LHCN-M2 (cell line): ENCODE measurements around a stretch of chr11.

- RAMPAGE, long total RNA: no peak
These were observed 873 bp upstream of the ESAM start for GRCh38 chr11:124762713-124763612.

DNA sequence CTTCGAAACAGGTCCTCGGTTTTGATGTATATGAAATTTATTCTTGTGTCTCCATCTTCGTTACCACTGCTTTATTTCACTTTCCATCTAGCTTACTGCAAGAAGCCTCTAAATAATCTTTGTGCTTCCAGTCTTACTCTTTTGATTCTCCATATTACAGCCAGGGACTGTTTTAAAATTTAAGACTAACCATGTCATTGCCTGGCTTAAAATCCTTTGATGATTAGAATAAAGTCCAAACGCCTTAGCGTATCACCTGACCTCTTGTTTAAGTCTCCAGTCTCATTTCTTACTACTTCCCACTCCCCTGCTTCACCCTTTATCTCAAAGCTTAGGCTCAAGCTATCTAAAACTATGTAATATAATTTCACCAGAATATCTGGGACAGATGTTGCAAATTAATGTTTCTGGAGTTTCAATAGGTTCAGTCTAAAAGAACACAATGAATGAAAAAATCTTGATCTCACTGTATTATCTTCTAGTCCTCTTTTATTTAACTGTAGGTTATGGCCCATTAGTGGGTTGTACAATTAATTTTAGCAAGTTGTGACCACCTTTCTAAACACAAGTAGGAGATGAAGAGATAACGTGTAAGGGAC lies 9.6 kb downstream of the MSANTD2 start:
- RAMPAGE, long total RNA: no peak

DNA sequence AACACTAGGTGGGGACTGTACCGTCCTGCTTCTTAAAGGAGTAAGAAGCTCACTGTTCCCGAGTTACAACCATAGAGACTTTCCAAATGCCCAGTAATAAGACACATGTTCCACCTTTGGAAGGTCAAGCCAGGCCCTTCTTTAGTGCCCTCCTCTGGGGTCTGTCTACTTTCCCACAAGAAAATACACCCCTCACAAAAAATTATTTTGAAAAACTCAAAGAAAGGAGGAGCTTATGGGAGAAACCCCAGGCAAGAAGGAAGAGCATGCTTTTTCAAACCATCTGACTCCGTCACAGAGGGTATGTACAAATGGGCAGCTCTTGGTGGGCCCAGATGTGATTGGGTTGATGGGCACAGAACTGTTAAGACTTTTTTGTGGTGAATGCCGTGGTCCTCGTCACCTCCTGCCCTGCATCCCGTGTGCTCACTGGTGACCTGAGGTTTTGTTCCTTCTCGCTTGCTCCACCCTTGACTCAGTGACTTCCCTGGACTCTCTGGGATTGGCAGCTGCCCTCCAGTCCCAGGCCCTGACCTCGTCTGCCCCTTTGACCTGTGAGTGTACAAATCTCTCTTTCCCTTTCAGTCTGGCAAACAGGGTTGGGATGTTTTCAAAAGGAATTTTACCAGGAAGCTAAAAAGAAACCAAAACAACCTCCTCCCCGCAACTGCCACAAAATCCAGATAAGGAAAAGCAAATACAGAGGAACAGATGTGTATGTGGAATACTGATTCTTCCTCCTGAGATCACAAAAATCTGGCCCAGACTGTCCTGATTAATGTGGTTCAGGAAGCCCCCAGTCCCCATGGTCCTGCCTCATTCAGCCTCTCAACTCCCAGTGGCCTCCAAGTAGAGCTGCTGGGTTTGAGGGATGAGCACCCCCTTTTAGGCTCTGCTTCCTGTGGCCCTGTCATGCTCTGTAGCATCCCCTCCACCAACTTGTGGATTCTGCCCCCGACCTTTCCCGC lies 15.4 kb downstream of the ROBO4 start:
- RAMPAGE, long total RNA: no peak

DNA sequence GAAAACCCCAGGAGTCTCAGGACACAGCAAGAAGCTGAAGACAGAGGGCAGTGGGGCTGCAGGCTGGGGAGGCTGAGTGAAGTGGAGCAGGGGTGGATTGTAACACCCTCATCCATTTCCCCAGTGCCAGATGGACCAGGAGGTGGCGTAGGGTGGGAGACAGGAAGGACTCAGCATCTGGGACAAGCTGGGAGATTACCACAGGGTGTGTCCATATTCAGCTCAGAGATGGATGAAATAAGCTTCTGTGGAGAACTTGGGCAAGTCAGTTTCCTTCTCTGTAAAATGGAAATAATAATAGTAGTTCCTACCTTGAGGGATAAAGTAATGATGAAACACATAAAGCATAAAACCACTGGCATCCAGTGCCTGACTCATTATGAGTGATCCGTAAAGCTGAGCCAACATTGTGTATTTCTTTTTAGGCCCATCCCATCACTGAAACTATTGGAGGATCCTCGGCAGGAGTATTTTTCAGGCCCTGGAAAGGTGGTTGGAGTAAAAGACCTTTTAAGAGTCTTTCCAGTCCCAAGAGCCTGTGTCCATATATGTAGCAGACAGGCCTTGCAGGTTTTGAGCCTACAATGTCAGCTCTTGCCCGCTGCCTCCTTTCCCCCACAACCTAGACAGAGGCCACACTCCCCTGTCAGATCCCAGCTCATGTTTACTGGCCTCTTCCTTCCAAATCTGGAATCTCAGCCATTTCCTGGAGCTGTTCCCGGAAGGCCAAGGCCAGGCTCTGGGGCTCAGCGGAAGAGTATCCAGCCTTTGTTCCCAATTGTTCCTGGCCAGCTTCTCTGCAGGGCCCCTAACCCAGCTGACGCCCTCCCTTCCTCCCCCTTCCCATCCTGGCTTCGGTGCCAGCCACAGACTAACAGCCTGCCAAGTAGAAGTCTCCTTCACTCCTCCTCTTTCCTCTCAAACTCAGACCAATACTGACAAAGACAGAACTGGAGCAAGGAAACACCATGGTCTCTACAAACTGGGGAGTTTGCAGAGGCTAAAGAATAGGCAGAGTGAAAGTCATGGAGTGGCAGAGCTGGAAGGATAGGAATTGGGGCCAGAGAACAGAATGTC lies 872 bp upstream of the ROBO4 start:
- RAMPAGE, long total RNA: no peak

DNA sequence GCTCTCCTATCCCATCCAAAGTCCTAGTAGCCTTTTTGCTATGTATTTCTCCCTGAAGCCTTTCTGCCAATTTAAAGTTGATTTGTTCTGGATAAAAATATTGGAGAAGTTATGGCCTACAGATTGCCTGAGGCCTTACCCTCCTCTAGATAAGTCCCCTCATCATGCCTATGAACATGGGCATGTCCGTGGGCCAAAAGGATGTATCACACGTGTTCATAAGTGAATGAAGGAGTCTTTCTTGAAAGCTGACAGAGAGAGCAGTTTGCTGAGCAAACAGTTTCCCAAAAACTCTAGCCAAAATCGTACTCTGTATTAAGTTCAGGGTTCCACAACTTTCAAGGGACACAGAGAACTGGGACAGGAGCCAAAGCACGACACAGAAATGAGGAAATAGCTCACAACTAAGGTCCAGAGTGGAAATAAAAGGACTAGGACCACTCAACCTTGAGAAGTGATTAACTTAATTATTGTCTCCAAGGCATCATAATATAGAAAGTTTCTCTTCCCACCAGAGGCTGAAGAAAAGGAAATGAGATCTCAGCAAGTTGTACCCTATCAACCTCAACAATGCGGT lies 6.6 kb downstream of the HEPACAM start:
- RAMPAGE, long total RNA: no peak

GRCh38 chr11:125169923-125171209 lies 5.8 kb downstream of the PKNOX2 start:
- RAMPAGE, long total RNA: no peak

DNA sequence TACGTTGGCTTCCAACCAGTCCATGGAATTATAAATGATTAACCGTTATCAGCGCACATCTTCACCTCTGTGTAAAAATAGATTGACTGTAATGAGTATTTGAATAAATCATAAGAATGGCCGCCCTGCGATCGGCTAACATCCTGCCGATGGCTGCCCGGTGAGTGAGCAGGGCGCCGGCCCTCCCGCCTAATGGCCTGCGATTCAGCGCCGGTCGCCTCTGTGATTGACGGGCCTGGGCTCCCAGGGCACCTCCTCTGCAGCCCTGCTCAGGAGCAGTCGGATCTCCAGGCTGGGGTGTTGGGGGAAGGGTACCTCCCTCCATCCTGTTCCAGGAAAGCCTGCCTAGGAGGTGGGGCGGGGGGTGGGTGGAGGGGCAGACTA lies 71.5 kb downstream of the PKNOX2 start:
- RAMPAGE, long total RNA: no peak

- RAMPAGE, long total RNA: no peak
These were observed 98.7 kb downstream of the PKNOX2 start for GRCh38 chr11:125262877-125263926.

- RAMPAGE, long total RNA: no peak
These were observed 110.7 kb downstream of the FEZ1 start for GRCh38 chr11:125385312-125385733.

DNA sequence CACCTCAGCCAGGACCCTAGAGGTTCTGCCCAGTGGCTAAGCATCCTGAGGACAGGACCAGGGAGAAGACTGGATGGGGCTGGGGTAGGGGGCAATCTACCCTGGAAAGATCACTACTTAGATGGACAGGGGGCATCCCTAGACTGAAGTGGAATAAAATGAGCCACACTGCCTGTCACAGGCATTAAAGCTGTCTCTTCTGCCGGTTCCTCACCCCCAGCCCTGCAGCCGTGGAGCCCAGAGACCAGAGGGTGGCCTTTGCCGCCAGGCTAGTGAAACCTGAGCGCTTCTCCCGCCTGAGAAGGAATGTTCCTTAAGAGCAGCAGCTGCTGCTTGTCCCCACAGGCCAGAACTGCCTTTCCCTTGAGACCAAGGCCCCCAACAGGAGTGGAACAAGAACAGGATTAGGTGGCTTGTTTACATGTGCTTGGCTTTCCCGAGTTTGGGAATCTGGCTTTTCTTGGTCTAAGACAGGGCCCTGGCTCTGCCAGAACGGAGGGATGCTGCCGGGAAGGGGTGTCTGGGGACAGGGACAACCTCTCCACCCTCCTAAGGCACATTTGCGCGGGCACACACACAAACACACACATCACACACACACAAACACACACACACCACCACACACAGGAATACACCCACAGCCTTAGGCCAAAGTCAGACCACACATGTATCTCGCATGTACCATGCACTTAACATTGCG lies 91.9 kb downstream of the FEZ1 start:
- RAMPAGE, long total RNA: no peak

GRCh38 chr11:125457691-125458401 lies 38.2 kb downstream of the FEZ1 start:
- RAMPAGE, long total RNA: no peak

- RAMPAGE, long total RNA: no peak
These were observed 169 bp upstream of the VSIG10L2 start for GRCh38 chr11:125945722-125946028.

GRCh38 chr11:125957127-125957762 lies 11.4 kb downstream of the VSIG10L2 start:
- RAMPAGE, long total RNA: no peak

GRCh38 chr11:125959782-125960760 lies 14.2 kb downstream of the VSIG10L2 start:
- RAMPAGE, long total RNA: no peak

- RAMPAGE, long total RNA: no peak
These were observed 13.5 kb downstream of the CDON start for GRCh38 chr11:126049201-126049623.

- RAMPAGE, long total RNA: no peak
These were observed 3.4 kb downstream of the CDON start for GRCh38 chr11:126059269-126059646.

DNA sequence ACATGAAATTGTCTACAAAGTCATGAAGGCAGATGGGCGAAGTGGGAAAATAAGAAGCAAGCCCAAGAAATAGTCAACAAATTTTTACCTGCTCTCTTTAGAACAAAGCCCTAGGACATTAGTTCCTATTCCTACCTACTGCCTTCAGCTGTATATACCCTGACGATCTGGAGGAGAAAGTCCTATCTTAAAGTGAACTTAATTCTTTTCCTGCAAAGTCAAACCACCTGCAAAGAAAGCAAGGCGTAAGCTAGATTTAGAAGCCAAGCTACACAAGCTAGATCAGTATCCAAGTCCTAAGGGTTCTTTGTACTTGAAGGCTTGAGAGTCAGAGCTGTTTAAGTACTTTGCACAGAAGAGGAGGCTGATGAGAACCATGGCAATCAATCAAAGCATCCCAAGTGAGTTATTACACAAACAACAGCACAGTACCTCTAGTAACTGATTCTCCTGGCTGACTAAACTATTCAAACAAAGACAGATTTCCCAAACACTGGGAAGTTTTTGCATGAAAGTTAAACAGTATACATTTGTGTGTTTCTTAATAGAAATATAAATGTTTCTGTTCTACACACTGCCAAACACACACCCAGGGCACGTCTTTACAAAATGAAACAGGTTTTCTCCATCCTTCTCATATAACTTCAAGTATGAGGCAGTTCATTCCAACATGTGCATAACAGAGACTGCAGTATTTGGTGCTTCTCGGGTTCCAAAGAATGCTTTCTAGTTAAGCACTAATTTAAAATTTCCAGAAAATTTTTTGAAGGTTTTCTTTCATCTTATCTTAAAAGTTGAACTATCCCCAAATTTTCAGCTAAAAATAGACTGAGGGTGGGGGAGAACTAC lies 1.8 kb downstream of the CDON start:
- RAMPAGE, long total RNA: no peak

DNA sequence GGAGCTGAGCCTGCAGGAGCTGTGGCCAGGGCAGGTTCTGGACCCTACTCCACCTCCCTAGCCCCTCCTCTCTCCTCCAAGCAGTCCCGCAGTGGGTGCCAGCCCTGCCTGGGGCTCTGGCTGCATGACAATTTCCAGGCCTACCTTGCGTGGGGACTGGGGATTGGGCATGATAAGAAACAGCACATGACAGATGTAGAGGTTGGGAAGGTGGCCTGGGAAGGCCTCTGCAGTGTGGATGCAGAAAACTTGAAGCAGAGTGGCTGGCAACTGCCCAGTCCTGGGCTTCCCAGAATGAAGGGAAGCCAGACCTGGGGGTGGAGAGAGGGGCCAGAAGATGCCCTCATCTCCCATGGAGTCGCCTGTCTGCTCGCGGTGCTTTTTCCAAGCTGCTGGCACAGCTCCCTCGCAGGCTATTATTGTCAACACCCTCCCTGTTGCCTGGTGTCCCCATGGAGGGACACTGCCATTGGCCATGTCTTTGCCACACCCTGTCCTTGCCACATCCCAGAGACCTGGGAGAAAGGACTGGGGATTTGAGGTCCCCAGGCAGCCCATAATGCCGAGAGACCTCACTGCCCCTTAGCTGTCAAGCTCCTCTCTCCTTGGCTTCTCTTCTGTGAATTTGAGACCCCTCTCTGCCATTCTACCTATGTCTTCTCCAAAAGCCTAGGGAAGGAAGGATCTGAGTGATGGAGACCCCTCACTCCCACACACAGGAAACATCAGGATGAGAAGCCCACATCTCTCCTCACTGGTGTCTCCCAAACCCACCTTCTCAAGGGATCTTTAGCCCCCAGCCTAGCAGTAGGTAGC lies 49.0 kb upstream of the CDON start:
- RAMPAGE, long total RNA: no peak

DNA sequence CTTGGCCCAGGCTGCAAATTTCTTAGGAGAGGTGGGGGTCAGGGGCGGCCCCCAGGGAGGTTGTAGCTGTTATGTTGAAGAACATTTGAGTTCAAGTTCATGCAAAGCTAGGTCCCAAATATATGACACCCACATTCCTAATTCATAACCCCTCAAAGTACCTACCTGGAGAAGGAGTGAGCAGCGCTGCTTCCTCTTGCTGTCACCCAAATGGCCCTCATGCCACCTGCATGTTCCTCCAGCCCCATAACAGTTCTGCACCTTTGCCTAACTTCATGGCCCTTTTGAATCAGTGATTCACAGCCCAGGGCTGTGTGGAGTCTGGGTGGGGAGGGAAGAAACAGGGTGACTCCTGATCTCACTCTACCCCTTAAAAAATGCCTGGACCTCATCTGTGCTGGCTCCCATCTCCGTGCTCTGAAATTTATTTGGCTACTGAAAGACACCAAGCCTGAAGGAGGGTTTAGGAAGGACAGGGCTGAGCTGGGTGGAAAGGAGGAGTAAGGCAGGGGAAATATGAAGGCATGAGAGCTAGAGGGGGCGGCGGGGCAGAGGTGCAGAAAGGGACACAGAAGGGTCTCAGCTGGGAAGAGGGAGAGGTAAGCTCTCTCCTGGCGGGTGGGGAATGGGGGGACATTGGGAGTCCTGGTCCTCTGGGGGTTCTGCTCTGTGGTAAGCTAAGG lies 71.4 kb downstream of the RPUSD4 start:
- RAMPAGE, long total RNA: no peak

- RAMPAGE, long total RNA: no peak
These were observed 15.2 kb downstream of the DCPS start for GRCh38 chr11:126318608-126319812.